Placental epithelial cell (primary cell): ENCODE measurements around a stretch of chr14.

DNA sequence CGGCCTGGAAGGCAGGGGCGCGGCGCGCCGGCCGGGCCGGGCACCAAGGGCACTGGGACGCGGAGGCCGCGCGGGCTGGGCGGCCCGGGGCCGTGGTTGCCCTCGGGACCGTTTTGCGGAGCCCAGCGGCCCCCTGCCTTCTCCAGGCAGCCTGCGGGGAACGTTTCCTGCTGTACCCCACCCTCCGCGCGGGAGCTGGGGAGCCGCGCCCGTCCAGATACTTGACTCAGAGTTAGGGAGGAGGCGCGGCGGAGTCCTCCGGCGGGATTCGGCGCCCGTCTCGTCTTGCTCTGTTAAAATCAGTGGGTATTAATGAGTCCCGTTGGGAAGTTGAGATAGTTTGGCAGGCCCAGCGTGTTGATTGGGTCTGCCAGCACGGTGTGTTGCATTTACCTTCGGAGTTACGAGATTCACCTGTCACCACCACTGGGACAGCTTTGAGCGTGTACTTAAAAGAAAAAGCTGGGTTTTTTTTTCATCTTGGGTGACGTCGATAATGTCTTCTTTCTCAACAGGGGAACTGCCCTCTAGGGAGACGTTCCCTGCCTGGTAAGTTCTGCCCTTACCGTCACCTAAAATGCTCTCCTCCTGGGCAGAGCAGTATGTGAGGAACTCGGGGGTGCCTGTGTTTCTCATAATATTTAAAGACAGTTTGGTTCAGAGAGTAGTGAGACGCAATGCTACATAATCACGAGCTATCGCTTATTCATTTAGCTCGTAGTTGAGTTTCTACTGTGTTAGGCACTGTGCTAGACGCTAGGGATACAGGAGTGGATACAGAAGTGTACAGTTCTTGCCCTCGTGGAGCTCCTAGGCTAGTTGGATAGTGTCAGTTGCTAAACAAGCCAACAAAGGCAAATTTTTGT lies 593 bp downstream of the DLST start:
- CAGE, long polyA plus RNA = no peak

- CAGE, long polyA plus RNA = no peak
Observed at GRCh38 chr14:74898468-74898899, 16.8 kb downstream of the DLST start.

GRCh38 chr14:74904682-74905283 lies 18.3 kb downstream of the RPS6KL1 start:
- CAGE, long polyA plus RNA = no peak

DNA sequence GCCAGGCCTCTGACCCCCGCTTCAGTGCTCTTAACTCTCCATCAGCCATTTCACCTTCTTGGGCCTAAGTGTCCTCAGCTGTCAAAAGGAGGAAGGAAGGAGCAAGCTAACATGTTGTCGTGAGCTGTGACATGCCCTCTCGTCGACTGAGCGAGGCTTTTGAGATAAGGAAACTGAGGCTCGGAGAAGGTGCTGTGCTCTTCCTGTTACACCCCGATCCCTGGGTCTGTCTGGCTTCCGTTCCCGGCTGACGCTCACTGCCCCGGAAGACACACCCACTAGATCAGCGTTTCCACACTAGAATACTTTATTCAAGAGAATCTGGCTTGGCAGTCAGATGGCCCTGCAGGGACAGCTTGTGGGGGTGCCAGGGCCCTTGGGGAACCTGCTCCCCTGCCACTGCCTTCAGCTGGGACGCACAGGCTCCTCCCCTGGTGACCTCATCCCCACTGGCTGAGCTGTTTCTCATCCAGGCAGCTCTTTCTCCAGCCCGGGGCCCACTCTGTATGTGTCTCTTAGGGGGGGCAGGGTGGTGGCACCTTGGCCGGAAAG lies 13.8 kb downstream of the PGF start:
- CAGE, long polyA plus RNA = no peak

DNA sequence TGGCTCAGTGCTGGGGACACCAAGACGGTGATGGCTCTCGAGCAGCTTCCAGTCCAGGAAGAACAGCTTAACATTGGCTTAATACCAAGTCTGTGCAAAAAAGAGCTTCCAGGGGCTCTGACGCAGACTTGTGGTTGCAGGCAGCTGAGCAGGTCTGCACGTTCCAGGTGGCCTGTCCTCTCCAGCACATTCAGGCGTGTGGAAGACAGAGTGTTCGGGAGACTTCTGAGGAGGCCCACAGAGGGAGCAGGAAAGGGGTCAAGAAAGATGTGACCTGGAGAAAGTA lies 8.6 kb upstream of the PGF start:
- CAGE, long polyA plus RNA = no peak

GRCh38 chr14:75037055-75037437 lies 14.2 kb downstream of the MLH3 start:
- CAGE, long polyA plus RNA = no peak

GRCh38 chr14:75281751-75282672 lies 3.4 kb downstream of the FOS start:
- CAGE, long polyA plus RNA = no peak

- CAGE, long polyA plus RNA = no peak
Observed at GRCh38 chr14:75285393-75285752, 6.7 kb downstream of the FOS start.

DNA sequence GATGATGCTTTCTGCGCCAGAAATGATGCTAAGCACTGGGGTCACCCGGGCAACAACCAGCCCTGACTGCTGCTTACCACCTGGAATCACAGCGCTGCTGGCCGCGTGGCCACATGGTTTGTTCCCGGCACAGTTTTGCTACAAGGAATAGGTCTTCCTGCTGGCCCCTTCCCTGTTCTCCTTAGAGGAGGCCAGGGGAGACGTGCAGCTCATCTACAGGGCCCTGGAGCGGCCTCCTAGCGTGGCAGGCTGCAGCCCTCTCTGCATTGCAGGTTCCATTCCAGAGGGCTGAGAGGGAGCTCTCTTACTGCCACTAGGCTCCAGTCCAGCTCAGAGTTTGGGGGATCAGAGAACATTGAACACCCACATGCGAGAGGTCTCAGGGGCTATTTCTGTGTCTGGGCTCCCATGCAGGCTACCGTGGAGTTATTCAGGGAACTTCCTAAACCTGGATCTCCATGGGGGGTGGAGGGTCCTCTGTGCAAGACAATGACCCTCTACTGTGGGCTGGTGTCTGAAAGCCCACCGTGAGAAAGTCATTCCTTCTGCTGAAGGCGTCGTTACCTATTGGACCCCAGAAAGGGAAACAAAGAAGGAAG lies 7.2 kb downstream of the JDP2 start:
- CAGE, long polyA plus RNA = no peak

DNA sequence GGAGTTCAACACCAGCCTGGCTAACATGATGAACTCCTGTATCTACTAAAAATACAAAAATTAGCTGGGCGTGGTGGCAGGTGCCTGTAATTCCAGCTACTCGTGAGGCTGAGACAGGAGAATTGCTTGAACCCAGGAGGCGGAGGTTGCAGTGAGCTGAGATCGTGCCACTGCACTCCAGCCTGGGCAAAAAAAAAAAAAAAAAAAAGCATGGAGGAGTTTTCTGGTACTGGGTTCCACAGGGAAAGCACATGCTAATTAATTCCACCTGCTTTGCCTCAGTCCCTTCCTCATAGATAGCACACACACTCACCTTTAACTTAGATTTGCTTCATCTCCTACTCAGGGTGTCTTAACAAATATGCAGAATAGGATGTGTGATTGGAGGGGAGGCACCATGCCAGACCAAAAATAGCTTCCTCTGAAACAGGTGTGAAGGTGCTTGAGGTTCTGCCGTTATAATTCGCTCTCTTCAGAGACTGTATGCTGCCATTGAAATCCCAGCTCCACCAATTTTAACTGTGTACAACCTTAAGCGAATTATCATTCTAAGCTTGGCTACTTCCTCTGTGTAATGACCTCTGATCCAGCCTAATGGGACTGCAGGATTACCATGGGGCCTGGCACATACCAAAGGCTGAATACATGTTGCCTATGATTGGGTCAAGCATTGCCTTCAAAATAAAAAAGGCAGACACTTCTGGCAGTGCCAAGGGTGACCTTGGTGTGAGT lies 9.3 kb downstream of the JDP2 start:
- CAGE, long polyA plus RNA = no peak

DNA sequence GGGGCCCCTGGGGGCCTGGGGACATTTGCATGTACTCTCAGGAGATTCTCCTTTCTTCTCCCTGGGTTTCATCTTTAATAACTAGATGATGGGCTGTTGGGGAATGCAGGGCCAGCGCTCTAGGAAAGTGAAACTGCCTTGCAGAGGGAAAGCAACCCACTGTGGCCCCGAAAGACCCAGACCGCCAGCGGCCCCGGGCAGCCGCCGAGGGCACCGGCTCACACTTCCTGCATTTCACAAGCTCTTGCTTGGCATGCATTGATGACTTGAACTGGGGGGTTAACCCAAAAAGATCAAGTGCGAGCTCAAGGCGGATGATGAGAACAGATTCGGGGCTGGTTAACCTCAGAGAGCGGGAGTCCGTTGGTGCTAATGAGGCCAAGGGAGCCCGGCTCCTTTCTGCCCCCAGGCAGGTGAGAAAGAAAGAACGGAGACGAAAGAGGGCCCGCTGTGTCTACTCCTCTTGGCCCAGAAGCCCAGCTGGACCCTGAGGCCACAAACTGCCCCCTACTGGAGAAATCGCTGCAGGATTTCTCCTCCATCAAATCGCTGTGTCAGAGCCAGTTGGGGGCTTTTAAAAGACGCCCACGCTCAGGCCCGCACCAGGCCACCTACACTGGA lies 7.2 kb upstream of the BATF start:
- CAGE, long polyA plus RNA = no peak

GRCh38 chr14:75627296-75627997 lies 33.2 kb downstream of the ERG28 start:
- CAGE, long polyA plus RNA = no peak

DNA sequence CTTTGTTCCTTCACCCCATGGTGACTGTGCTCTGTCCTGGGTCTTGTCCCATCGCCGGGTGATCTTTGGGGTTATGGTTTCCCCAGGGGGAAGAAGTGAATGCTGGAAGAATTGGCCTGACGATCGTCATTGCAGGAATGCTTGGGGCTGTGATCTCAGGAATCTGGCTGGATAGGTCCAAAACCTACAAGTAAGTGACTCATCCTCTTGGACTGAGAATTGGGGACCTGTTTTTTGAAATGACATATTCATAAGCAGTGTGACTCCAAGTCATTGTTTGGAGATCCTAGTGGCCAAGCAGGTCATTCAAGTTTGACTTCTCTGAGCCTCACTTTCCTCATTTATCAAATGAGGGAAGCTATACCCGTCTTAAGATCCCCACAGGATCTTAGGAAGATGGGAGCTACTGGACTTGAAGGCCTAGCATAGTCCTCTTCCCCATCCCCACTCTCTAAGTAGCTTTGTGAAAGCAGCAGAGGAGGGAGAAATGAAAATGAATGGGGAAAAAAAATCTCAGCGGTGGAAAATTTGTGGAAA lies 25.8 kb downstream of the ERG28 start:
- CAGE, long polyA plus RNA = no peak

GRCh38 chr14:75757184-75757569 lies 96.1 kb downstream of the TTLL5 start:
- CAGE, long polyA plus RNA = no peak

DNA sequence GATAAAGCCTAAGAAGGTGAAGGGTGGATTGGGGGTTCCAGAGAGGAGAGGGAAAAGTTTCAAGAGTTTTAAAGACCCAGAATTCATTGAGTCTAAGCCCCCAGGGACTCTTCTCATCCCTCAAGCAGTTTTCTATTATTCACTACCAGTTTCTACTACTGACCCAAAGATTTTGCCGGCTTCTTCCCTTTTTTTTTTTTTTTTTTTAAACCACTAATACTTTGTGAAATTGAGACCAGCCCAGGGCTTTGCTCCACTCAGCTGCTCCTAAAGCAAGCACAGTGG lies 82.1 kb downstream of the TGFB3 start:
- CAGE, long polyA plus RNA = no peak

DNA sequence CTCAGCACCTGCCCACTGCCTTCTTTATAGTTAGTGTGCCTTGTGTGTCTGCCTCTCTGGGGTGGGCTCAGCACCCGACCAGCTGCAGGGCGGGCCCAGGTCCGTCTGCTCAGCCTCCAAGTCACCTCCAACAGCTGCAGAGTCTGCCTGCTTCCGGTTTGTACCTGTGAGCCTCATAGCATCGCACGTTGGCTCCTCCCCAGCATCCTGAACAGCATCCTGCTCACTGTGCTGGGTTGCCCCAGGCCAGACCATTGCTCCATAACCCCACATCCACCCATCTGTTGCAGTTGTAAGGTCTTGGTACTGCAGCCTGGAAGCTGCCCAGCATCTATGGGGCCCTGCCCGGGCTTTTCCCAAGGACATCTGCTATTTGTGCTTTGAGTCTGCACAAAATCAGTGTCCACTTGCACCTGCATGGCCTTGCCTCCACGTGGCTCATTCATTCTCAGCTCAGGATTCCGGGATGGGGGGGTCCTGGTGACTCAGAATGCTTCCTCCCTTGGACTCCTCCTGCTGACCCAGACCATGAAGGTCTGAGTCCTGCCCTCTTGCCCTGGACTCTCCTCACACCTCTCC lies 3.4 kb downstream of the TGFB3 start:
- CAGE, long polyA plus RNA = no peak

GRCh38 chr14:75993823-75994156 lies 8.2 kb downstream of the IFT43 start:
- CAGE, long polyA plus RNA = no peak

GRCh38 chr14:76536157-76536600 lies 160.2 kb downstream of the ESRRB start:
- CAGE, long polyA plus RNA = no peak

DNA sequence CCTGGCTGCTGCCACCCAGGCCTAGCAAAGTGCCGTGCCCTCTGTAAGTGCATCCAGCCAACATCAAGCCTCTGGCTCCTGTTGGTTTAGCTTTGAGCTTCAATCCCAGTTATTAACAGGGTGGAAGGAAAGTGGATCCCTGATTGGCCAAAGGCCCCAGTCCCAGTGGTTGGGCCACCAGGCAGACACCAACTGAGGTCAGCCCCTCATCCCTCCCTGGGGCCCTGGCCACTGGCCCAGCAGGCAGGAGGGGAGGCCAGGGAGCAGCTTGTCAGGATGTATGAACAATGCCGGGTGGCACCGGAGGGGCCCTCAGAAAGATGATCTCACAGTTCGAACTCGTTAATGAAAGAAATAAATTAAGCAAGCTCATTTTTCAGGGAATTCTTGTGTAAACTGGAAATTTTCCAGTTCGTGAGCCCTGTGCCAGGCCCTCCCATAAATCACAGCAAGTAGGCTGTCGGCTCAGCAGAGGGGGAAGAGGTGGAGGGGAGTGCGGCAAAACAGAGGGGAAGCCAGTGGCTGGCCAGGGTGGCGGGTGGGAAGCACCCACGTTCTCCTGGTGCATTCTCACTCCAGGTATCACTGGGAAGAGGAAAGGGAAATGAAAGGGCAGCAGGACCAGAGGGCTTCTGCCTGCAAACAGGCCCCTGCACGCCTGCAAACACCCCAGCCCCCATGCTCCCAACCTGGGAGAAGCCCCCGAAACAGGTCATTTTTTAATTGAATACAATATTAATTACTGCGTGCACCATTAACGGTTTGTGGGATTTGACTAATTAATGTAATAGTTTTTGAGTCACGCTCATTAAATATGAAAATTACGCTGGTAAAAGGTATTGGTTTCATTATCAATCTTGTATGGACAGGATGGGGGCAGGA lies 176.9 kb upstream of the VASH1 start:
- CAGE, long polyA plus RNA = no peak

- CAGE, long polyA plus RNA = no peak
Observed at GRCh38 chr14:76811497-76811954, 1.2 kb downstream of the ANGEL1 start.